ENCODE results near the genes IDS, MAGEA11, EOLA2, CD99L2, MAGEA12 and PNMA5.

- PRO-cap, 3 experiments = peak in 3 of 3 experiments; most common plus-strand start chrX:149505404 (in 3); most common minus-strand start chrX:149505306 (in 3)
Observed at GRCh38 chrX:149504673-149505769, at the start of gene IDS. Gene IDS (minus strand): TSS chrX:149505306.

GRCh38 chrX:149605353-149606034 is 10.4 kb upstream of the HSFX2 start:
- PRO-cap, 3 experiments = no peak in any of the 3 experiments

- PRO-cap, 3 experiments = no peak in any of the 3 experiments
Observed at GRCh38 chrX:149711809-149712239, at the start of gene MAGEA11. Gene MAGEA11 (plus strand): TSS chrX:149712060.

DNA sequence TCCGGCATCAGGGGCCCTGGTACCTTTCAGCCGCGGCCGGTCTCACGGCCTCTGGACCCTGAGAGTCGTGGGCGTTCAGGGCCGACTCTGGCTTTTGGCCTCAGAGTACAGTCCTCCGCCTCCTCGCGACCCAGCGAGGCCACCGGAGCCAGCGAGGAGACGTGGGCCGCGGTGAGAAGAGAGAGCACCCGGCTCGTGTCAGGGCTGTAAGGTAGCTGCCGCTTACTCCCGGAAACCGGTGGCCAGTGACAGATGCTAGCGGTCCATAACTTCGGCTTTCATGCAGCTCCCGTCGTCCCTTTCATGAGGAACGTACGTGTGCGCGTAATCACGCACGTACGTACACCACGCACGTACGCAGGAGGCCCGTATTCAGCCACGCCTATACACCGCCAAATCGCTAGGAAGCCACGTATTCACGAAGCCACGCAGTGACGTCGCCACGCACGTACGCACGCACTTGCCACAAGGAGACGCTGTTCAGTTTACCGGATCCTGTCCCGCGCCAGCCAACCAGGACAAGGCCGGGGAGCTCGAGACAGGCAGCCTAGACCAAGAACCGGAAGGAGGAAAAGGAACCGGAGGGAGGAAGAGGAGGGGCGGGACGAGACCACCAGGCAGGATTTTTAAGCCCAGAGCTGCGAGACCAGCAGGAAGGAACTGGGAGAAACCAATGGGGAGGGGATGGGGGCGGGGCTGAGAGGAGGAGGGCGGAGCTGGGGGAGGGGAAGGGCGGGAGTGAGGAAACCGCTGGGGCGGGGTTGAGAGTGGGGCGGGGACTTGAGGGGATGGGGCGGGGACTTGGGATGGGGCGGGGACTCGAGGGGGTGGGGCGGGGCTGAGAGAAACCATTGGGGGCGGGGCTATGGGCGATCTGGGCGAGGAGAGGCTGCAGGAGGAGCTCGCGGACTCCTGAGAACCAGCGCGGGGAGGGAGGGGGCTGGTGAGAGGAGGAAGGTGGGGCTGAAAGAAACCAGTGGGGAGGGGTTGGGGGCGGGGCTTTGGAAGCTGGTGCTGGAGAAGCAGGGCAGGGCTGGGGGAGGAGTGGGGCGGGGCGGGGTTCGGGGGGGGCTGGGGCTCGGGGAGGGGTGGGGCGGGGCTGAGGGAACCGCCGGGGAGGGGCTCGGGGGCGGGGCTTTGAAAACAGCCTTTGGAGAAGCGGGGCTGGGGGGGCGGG is at the start of gene EOLA2:
TSS of gene EOLA2 (minus strand) at position 322 of the 1,177 bp plus-strand sequence.
- PRO-cap, 3 experiments = peak in 3 of 3 experiments; most common plus-strand start position 447 of the sequence (in 3); most common minus-strand start position 305 of the sequence (in 3)

GRCh38 chrX:150204879-150205433 is 158.2 kb upstream of the MAMLD1 start:
- PRO-cap, 3 experiments = no peak in any of the 3 experiments

- PRO-cap, 3 experiments = no peak in any of the 3 experiments
Observed at GRCh38 chrX:150765016-150765463, 71.8 kb downstream of the MTMR1 start.

- PRO-cap, 3 experiments = no peak in any of the 3 experiments
Observed at GRCh38 chrX:150845024-150845695, 53.3 kb downstream of the CD99L2 start.

DNA sequence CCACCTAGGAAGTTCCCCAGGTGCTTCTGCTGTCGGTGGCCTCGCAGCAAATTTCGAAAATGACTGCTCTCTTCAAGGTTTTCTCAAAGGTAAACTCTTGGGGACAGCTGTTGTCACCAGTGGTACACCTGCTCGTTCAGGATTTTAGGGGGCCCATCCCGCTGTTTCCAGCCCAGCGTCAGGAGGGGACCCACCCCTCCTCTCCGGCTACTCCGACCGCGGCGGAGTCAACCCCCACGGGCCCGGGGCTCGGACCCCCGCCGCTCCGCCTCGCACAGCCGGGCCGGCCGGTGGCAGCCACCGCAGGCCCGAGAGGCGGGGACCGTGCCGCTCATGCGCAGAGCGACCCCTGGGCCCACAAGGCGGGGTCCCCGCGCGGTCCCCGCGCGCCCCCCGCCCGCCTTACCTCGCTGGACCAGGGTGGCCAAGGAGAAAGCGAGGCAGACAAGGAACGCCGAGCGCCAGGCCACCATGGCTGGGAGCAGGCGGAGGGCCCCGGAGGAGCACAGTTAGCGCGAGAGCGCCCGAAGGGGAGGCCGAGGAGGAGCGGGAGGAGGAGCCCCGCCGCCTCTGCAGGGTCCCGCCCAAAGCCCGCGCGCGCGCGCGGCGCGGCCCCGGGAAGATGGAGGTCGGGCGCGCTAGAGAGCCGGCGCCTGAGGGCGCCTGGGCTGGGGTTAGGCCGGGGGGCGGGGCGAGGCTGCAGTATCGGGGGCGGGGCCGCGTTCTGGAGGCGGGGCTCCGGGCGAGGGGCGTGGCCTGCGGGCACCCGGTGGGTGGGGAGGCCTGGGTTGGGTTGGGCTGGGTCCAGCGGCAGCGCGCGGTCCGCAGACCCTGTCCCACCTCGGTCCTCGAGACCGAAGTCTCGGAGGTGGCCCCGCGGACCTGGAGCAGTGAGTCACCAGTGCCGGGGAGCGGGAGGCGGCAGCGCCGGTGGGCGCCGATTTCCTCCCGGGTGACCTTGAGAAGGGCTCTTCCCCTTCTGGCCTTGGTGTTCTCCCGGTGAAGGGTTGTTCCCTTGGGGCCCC is at the start of gene CD99L2:
TSS of gene CD99L2 (minus strand) at position 553 of the 1,025 bp plus-strand sequence.
- PRO-cap, 3 experiments = peak in 3 of 3 experiments; most common plus-strand start position 786 of the sequence (in 2); most common minus-strand start position 511 of the sequence (in 2)

- PRO-cap, 3 experiments = no peak in any of the 3 experiments
Observed at GRCh38 chrX:151722346-151722780, 6.5 kb downstream of the FATE1 start.

GRCh38 chrX:151970048-151970542 is 4.4 kb downstream of the GABRE start:
- PRO-cap, 3 experiments = no peak in any of the 3 experiments

DNA sequence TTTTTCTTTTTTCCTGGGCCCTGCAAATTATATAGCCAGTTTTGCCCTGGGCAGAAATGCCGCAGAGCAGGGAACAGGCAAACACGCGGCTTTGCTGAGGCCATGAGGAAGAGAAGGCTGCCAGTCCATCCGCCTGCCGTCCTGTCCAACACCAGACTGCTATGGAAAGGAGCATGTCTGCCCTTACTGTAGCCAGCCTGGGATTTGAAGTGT is 1.7 kb upstream of the GABRE start:
- PRO-cap, 3 experiments = peak in 1 of 3 experiments; most common minus-strand start position 158 of the sequence (in 1)

DNA sequence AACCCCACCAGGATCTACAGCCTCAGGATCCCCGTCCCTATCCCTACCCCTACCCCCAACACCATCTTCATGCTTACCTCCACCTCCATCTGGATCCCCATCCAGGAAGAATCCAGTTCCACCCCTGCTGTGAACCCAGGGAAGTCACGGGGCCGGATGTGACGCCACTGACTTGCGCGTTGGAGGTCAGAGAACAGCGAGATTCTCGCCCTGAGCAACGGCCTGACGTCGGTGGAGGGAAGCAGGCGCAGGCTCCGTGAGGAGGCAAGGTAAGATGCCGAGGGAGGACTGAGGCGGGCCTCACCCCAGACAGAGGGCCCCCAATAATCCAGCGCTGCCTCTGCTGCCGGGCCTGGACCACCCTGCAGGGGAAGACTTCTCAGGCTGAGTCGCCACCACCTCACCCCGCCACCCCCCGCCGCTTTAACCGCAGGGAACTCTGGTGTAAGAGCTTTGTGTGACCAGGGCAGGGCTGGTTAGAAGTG is at the start of gene MAGEA12:
TSS of gene MAGEA12 (plus strand) at position 167 of the 485 bp plus-strand sequence.
- PRO-cap, 3 experiments = no peak in any of the 3 experiments

DNA sequence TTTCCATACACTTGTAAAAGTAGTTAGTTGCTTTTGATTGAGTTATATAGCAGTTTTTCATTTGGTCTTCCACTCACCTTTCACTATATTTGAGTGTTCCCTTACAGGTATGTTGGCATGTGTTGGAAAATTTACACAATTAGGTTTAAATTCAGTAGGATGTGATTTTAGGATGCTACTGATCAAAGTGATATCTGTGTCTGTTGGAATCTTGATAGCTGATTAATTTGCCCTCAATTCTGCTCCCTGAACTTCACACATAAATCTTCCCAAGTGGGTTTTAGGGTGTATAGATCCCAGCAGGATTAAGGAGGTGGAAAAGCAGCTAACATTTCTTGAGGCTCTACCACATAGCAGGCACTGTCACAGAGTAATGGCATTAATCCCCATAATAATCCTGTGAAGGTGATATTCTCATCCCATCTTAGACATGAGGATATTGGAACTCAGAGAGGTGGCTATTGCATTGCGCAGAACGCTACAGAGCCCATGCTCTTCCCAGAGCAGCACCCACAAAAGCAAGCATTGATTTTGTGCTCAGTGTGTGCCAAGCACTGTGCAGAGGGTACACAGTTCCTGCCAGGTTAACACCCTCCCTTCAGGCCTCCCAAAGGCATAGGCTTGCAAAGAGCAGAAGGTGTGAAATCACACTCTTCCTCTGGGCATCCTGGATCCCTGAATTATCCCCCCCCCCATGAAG is 22.0 kb downstream of the PNMA5 start:
- PRO-cap, 3 experiments = no peak in any of the 3 experiments

- PRO-cap, 3 experiments = no peak in any of the 3 experiments
Observed at GRCh38 chrX:152993886-152994376, at the start of gene PNMA5. Gene PNMA5 (minus strand): TSS chrX:152994116.

GRCh38 chrX:153386530-153387034 is 14.6 kb downstream of the PNMA6E start:
- PRO-cap, 3 experiments = peak in 1 of 3 experiments; most common minus-strand start chrX:153386967 (in 1)

- PRO-cap, 3 experiments = peak in 2 of 3 experiments; most common plus-strand start chrX:153412377 (in 1); most common minus-strand start chrX:153412372 (in 1)
Observed at GRCh38 chrX:153412048-153412688, 896 bp downstream of the ZFP92 start.

GRCh38 chrX:153487995-153489169 is 6.4 kb upstream of the BGN start:
- PRO-cap, 3 experiments = peak in 1 of 3 experiments; most common minus-strand start chrX:153488466 (in 1)

- PRO-cap, 3 experiments = no peak in any of the 3 experiments
Observed at GRCh38 chrX:153688546-153688920, 807 bp downstream of the SLC6A8 start.

- PRO-cap, 3 experiments = no peak in any of the 3 experiments
Observed at GRCh38 chrX:153700405-153701080, 12.8 kb downstream of the SLC6A8 start.

- PRO-cap, 3 experiments = peak in 1 of 3 experiments; most common minus-strand start chrX:153743755 (in 1)
Observed at GRCh38 chrX:153743311-153744118, 18.9 kb downstream of the ABCD1 start.